Mammary epithelial cell (primary cell): ENCODE measurements around a stretch of chr12.

DNA sequence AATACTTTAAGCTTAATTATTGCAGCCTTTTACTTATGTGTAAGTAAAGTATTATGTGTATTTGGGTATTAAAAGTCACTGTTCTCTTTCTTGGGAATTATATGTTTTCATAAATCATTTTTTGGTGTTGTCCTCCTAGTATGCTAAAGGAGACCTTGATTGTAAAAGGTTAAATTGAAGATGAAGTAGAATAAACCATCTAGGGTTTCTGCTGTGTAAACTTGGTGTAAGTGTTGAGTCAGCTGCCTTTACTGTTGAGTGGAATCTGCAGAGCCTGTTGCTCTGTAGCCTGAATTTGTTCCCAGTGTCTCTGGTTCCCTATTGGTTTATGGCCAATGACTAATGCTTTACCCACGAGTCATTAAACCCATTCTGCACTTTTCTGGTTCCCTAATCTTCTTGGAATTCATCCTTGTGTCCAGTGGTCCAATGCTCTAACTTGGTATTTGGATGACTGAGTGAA lies 423.3 kb downstream of the ATP23 start:
- CAGE, long polyA plus RNA = no peak
- RRBS = no CpG with 5 or more reads among the region's 1 CpG

- CAGE, long polyA plus RNA = no peak
- RRBS = no CpG with 5 or more reads among the region's 2 CpGs
These were observed 154.4 kb downstream of the LRIG3 start for GRCh38 chr12:58765743-58766471.

DNA sequence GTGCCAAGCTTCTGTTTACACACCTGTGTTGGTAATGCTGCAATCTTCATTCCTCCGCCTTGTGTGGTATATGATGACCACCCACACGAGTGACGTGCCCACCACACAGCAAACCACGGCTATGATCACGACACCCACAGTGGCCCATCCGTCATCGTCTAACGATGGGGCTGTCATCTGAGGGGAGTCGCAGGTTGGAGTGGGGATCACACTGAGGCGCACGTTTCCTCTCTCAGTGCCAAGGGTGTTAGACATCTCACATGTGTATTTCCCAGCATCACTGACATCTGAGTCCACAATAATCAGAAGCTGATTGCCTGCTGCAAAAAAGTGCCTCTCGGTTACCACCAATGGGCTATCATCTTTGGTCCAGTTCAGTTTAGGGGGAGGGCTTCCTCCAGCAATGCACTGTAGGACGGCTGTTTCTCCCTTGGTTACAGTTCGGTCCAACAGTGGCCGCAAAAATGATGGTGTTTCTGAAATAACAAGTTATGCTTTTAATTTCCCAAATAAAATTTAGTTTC lies 42.9 kb downstream of the LRIG3 start:
- CAGE, long polyA plus RNA = no peak
- RRBS = no CpG with 5 or more reads among the region's 15 CpGs

DNA sequence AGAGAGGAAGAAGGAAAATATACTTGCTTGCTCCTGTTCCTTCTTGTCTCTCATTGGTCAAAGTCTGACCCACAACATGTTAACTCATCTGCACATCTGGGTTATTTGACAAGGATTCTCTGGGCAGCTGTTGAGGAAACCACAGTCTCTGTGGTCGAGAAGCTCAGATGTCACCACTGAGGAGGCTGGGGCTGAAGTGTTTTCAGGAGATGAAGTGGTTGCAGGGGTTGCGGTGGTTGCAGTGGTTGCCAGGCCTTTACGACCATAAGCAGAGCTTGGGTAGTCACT lies 265.0 kb upstream of the LRIG3 start:
- CAGE, long polyA plus RNA = no peak
- RRBS = no CpG with 5 or more reads among the region's 3 CpGs

- CAGE, long polyA plus RNA = no peak
- RRBS = no CpG with 5 or more reads among the region's 1 CpG
These were observed 141.0 kb downstream of the SLC16A7 start for GRCh38 chr12:59736917-59737219.

DNA sequence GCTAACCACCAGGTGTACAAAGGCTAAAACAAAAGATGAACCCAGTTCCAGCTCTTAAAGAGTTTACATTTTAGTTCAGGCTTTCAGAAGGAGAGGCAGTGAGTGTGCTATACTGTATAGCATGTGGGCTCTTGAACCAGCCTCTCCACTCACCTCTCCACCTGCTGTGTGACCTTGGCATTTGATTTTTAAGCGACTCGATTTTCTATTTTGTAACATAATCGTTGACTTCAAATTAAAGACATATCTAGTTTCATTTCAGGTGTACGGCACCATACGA lies 938 bp upstream of the USP15 start:
- CAGE, long polyA plus RNA = no peak
- RRBS = no CpG with 5 or more reads among the region's 5 CpGs

- CAGE, long polyA plus RNA = no peak
- RRBS = no CpG with 5 or more reads among the region's 4 CpGs
These were observed 17.1 kb downstream of the USP15 start for GRCh38 chr12:62277205-62277877.

DNA sequence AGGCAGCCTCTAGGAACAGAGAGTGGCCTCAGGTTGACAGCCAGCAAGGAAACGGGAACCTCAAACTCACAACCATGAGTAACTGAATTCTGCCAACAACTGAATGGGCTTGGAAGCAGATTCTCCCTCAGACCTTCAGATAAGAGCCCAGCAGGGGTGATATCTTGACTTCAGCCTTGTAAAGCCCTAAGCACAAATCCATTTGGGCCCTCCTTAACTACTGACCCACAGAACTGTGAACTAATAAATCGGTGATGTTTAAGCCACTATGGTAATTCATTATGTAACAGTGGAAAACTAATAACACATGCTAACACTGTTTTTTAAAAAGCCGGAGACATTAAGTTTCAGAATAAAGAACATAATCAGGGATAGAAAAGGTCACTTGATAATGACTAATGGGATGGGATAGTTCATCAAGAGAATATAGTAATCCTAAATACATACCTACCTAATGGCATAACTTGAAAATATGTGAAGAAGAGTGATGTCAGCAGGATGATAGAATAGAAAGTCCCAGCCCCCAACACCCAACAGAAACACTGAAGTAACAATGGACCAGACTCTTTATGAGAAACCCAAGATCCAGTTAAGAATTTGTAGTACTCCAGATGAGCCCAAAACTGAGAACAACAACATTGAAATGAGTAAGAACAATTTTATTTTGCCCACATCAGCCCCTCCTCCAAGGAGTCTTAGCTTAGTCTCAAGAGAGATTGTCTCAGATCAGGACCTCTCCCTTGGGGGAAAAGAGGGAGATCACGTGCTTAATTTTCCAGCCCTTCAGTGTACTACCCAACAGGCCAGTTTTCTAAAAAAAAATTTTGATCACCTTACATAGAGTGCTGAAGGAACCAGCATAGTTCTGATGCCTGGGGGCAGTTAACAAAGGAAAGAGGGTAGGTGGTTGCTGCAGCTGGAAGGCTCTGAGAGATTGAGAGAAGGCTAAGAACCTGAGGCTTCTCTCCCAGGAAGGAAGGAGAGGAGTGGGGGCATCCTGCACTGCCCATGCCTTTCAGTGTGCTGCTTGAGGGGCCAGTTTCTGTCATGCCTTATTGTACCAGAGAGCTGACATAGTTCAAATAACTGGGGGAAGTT lies 36.2 kb downstream of the USP15 start:
- CAGE, long polyA plus RNA = no peak
- RRBS = no CpG with 5 or more reads among the region's 4 CpGs

- CAGE, long polyA plus RNA = no peak
- RRBS = no CpG with 5 or more reads among the region's 5 CpGs
These were observed 62.5 kb upstream of the MON2 start for GRCh38 chr12:62403886-62404756.

- CAGE, long polyA plus RNA = no peak
- RRBS = no CpG with 5 or more reads among the region's 5 CpGs
These were observed 137.4 kb downstream of the MON2 start for GRCh38 chr12:62604013-62604441.

- CAGE, long polyA plus RNA = no peak
- RRBS = no CpG with 5 or more reads among the region's 6 CpGs
These were observed 149.4 kb downstream of the MON2 start for GRCh38 chr12:62615761-62616787.

DNA sequence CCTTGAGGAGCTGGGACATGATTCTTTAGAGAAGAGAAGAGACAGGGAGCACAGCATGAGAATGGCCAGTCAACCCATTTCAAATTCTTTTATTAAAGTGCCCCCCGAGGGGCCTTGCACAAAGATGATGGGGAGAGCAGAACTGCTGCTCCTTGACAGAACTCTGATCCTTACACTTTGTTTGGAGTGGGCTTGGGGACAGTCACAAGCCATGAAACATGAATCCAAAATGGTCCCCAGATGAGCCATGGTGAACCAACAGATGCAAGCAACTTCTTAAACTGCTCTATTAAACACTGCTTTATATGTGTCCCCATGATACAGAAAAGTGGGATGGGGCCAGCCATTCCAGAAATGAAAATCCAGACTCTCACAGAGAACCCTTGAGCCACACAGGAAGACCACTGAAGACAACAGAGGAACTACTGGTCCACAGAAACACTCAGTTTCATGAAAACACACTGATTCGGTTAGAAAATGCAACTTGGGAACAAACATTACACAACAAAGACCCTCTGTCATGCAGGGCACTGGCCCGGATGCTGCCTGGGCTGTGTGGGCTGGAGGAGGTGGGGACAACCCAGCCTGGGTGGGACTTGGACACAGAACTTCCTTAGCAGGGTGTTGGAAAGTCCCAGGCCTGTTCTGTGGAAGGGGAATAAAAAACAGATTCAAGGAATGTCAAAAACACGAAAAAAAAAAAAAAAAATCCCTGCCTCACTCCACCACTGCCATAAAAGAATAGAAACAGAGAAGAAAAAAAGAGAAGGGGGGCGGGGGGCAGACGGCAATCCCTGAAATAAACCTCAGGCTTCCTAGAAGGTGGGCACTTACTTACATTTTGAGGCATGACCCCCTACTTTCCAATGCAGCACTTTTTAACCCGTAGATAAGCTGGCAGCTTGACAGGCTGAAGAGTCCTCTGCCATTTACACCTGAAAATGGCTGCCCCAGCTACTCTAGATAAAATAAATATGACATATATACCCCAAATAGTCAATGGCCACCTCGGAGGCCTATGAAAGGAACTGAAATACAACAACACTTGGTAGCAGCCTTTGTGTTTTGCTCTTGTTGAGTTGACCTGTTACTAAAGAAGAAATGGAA lies 180.9 kb downstream of the MON2 start:
- CAGE, long polyA plus RNA = no peak
- RRBS = no CpG with 5 or more reads among the region's 8 CpGs

DNA sequence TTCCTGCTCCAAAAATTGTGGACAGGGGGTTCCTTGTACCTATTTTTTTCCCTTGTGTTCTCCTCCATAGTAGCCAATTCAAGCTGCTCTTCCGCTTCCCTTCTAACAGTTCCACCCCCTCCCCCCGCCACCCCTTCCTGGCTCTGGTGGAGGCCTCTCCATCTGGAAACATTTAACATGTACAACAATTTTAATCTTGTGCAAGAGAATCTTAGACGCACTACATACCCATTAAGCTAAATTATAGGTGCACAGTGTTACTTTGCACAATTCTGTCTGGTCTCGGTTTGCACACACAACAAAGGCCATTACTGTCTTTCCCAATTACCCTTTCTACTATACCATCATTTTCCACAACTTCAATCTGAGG lies 218.3 kb downstream of the MON2 start:
- CAGE, long polyA plus RNA = no peak
- RRBS = no CpG with 5 or more reads among the region's 4 CpGs

GRCh38 chr12:62934223-62934814 lies 631 bp downstream of the PPM1H start:
- CAGE, long polyA plus RNA = no peak
- RRBS = 2% methylated on average over 25 of the region's 50 CpGs

- CAGE, long polyA plus RNA = no peak
- RRBS = no CpG with 5 or more reads among the region's 3 CpGs
These were observed 105.8 kb downstream of the AVPR1A start for GRCh38 chr12:63045160-63045702.

- CAGE, long polyA plus RNA = no peak
- RRBS = no CpG with 5 or more reads among the region's 2 CpGs
These were observed 29.1 kb downstream of the RXYLT1 start for GRCh38 chr12:63808803-63809148.

DNA sequence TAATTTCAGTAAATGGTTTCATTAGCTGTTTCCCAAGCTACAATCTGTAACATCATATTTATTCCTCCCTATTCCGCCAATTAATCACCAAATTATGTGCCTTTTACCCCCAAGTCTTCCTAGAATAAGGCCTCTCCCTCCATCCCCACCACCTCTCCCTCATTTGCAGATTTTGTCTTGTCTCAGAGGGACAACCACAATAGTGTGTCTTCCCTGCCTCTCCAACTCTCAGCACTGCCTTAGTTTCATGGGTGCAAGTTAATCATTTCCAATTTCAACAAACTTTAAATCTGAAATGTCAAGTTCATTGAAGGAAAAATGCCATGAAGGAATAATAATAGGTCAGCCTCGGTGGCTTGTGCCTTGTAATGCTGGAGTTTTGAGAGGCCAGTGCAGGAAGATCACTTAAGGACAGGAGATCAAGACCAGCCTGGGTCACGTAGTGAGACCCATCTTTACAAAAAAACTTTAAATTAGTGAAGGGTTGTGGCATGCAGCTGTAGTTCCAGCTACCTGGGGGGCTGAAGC lies 31.6 kb downstream of the RXYLT1 start:
- CAGE, long polyA plus RNA = no peak
- RRBS = no CpG with 5 or more reads among the region's 3 CpGs

DNA sequence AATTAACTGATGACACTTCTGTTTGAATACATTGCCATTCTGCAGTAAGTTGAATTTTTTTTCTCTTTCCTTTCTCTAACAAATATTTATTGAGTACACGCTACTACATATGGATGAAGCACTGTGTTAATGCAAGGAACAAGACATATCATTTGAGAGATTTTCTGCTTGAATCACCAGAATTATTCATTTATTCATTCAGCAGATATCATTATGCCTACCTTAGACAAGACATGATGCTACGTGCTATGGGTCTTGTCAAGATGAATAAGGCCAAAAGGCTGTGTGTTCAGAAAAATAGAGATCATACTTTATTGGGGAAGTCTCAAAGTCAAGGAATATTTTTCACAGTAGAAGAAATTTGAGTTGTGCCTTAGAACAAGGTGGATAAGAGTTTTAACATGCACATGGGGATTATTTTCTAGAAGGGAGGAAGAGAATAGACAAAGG lies 86.9 kb downstream of the SRGAP1 start:
- CAGE, long polyA plus RNA = no peak
- RRBS = no CpG with 5 or more reads among the region's 2 CpGs

DNA sequence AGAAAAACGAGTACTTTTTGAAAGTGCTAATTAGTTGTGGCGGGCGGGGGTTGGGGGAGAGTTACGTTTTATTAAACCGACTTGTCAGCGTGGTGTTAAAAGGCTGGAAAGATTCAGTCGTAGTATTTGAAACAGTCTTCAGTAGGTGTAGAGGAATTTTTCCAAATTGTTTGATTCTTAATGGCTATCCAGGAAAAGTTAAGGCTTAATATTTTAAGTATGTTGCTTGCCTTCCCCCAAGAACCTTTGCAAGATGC lies 1.1 kb downstream of the XPOT start:
- CAGE, long polyA plus RNA = no peak
- RRBS = no CpG with 5 or more reads among the region's 7 CpGs

DNA sequence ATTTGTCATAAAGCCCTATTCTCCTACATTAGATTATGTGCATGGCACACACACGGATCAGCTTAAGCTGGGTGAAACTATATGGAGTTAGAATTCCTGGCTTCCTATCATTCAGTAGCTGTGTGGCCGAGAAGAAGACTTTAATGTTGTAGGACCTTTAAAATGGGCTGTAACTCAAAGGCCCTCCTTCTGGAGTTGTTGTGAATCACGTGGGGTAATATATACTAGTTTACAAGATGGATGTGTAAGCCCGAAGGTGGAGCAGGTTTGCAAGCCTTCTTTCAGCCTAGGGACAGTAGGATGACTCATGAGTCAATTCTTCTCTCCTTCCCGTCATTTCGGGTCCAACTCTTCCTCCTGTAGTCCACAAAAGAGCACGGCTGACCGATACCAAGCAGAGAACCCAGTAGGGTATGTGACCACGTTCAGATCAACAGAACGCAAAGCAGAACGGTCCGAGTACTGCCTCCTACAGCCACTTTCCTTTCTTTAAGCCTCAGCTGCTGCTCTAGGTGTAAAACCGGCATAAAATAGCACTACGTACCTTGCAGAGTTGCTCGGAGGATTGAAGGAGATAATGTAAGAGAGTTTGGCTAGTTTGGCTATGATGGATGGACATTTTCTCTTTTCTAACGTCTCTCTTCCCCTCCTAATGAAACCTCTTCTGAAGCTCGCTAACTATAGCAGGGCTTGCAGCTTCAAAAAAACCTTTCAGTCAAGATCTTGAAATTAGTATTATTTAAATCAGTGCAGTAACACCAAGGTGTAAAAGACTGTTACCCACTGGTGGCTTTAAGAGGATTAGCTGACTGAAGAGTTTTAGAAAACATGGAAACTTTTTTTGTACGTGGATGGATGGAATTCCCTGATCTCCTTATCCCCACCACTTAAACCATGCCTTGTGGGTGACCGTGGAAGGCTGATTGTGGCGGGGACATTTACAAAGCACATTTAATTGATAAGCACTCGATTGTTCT lies 1.2 kb upstream of the RASSF3 start:
- CAGE, long polyA plus RNA = no peak
- RRBS = no CpG with 5 or more reads among the region's 21 CpGs